Stomach (tissue), 7 donors: ENCODE measurements around the genes JAKMIP1 and TBC1D14.

- PRO-cap, result bidirectional peak, plus-strand start at chr4:6200718, minus-strand start at chr4:6200570
- RAMPAGE, long total RNA, 5 experiments, result no peak in any of the 5 experiments
- RRBS, result 7% methylated on average over 53 of the region's 103 CpGs
These were observed at the start of gene JAKMIP1 for GRCh38 chr4:6200062-6200872. Gene JAKMIP1, minus strand, starts transcription at chr4:6200549.

DNA sequence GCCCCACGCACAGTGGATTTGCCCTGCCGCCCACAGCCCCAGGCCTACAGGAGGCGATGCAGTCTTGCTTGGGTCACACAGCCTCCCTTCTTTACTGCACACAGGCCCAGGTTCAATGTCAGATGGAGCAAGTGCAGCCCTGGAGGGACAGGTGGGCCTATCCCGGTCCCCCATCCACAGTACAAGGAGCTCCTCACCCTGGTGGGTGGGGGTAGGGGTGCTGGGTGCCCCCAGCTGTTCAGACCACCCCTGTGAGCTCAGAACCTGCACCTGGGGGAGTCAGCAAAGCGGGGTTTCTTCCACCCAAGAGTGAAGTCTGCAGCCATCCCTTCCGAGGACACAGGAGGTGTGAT, 87.8 kb downstream of the WFS1 start:
- PRO-cap, result no peak
- RAMPAGE, long total RNA, 5 experiments, result no peak in any of the 5 experiments
- RRBS, result no CpG with 5 or more reads among the region's 6 CpGs

DNA sequence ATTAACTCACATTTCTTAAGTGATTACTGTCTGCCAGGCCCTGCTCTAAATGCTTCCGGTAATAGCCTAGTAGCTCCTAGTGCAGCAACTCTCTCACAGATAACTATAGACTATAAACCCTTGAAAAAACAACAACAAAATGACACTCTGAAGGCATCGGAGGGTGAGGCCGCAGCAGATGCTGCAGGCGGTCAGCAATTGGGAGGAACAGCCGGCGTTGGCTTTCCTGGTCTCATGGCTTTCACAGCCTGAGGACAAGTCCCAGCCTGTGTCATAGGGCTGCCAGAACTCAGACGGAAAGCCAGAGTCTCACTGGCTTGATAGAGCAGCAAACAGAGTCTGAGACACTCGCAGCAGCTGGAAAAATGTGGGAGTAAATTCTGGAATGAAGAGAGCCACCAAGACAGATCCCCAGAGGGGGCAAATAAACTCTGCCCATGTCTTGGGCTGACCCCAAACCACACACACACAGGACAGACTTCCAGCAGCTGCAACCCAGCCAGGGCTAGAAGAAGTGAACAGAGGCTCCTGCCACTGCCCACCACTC, 86.3 kb downstream of the PPP2R2C start:
- PRO-cap, result no peak
- RAMPAGE, long total RNA, 5 experiments, result no peak in any of the 5 experiments
- RRBS, result no CpG with 5 or more reads among the region's 8 CpGs

DNA sequence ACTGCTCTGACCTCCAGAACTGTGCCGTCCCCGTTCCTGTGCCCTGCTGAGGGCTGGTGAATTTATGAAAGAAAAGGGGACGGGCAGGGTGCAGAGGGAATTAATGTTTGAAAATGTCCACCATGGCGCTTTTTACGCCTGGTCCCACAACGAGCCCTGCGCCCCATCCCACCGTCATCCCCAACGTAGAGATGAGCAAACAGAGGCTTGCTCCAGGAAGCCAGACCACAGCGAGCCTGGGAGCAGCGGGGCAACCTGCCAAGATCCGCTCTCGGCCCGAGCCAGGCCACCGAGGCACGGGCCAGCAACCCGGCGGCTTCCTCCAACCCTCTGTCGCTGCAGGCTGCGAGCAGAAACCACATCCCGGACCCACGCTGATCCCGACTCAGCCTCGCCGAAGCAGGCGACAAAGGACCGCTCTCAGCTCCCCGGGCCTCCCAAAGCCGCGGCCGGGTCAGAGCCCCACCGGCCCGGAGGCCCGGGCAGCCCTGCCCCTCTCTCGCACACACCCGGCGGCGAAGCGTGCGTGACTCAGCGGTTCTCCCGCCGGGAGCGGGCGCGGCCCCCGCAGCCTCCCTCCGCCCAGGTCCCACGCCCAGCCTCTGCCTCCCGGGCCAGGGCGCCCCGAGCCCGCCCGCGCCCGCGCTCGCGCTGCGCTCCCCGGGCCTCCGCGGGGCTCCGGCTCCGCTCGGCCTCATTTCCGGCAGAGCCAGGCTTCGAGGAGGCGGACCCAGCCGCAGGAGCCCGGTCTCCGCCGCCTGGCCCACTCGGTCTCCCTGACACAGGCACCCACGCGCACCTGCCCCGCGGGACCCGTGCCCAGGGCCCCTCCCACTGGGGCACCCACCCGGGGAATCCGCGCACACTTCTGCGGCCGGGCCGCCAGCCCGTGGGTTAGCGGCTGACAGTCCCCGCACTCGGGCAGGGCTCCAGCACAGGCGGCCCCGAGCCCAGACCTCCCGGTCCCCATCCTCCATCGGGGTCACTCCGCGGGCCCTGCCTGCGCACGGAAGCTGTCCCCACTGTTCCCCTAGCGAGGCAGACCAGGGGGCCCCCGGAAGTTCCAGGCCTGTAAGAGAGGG, 1.8 kb downstream of the PPP2R2C start:
- PRO-cap, result no peak
- RAMPAGE, long total RNA, 5 experiments, result no peak in any of the 5 experiments
- RRBS, result 3% methylated on average over 53 of the region's 99 CpGs

GRCh38 chr4:6471405-6472395, 714 bp downstream of the PPP2R2C start:
- PRO-cap, result no peak
- RAMPAGE, long total RNA, 5 experiments, result no peak in any of the 5 experiments
- RRBS, result 10% methylated on average over 37 of the region's 67 CpGs

GRCh38 chr4:6562869-6563337, 12.1 kb upstream of the MAN2B2 start:
- PRO-cap, result no peak
- RAMPAGE, long total RNA, 5 experiments, result no peak in any of the 5 experiments
- RRBS, result 5% methylated on average over 24 of the region's 48 CpGs

- PRO-cap, result unidirectional peak, plus-strand start at chr4:6753295
- RAMPAGE, long total RNA, 5 experiments, result no peak in any of the 5 experiments
- RRBS, result 42% methylated on average over 1 of the region's 21 CpGs
These were observed 29.5 kb upstream of the KIAA0232 start for GRCh38 chr4:6753004-6753498.

DNA sequence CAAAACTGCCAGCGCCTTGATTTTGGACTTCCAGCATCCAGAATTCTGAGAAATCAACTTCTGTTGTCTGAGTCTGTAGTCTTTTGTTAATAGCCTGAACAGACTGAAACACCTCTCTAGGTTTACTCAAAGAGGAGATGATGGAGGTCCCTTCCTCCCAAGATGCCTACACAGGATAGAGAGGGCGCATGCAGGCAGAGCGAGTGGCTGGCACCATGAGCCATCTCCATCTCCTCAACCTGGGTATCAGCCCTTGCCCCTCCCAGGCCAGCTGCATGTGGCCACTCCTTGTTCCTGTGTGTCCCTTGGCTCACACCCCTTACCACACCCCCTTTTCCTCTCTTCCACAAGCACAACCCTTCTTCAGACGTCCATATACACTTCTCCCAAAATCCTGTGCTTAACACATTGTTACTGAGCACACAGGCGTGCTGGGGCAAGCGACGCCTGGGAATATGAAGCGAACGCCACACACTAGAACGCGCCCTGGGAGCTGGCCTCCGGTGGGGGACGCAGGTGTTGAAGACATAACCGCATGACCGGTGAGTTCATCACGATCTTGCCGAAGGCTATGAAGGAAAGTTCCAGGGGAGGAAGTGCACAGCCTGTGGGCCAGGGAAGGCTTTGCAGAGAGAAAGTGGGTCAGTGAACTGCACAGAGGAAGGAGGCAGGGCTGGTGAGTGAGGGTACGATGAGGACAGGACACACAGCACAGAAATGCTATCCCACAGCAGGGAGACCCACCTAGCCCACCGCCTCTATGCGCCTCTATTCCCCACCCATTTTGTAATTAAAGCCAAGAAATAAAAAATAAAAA, 19.1 kb upstream of the KIAA0232 start:
- PRO-cap, result no peak
- RAMPAGE, long total RNA, 5 experiments, result no peak in any of the 5 experiments
- RRBS, result no CpG with 5 or more reads among the region's 20 CpGs

DNA sequence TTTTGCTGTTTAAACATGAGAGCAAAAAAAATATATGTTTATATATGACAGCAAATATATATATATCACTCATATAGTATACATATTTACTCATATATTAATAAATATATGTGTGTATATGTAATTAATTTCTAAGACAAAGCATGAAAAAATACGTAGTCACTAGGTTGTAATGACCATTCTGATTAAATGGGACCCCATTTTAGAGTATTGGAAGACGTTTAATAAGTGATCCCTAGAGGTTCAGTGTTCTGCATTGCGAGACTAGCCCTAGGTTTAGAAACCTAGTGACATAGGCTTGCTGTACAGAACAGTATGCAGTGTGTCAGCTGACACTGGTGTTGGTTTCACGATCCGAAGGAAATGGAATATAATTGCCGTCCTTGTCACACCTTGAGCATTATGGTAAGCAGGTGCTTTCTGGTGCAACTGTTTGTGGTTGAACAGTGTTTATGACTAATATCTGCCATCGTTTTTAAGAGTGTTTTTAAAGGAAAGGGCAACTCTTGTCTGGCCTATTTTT, 54.1 kb upstream of the TBC1D14 start:
- PRO-cap, result no peak
- RAMPAGE, long total RNA, 5 experiments, result no peak in any of the 5 experiments
- RRBS, result no CpG with 5 or more reads among the region's 7 CpGs

- PRO-cap, result no peak
- RAMPAGE, long total RNA, 5 experiments, result no peak in any of the 5 experiments
- RRBS, result no CpG with 5 or more reads among the region's 3 CpGs
These were observed 53.6 kb upstream of the TBC1D14 start for GRCh38 chr4:6856137-6856405.

GRCh38 chr4:6867047-6867271, 42.7 kb upstream of the TBC1D14 start:
- PRO-cap, result no peak
- RAMPAGE, long total RNA, 5 experiments, result start-site peak on the plus strand in 2 of 5 experiments, at chr4:6867133-6867243 at its widest, 10 to 23 reads per replicate
- RRBS, result no CpG with 5 or more reads among the region's 2 CpGs

GRCh38 chr4:6902375-6903028, 7.1 kb upstream of the TBC1D14 start:
- PRO-cap, result unidirectional peak, minus-strand start at chr4:6902655
- RAMPAGE, long total RNA, 5 experiments, result no peak in any of the 5 experiments
- RRBS, result no CpG with 5 or more reads among the region's 25 CpGs

DNA sequence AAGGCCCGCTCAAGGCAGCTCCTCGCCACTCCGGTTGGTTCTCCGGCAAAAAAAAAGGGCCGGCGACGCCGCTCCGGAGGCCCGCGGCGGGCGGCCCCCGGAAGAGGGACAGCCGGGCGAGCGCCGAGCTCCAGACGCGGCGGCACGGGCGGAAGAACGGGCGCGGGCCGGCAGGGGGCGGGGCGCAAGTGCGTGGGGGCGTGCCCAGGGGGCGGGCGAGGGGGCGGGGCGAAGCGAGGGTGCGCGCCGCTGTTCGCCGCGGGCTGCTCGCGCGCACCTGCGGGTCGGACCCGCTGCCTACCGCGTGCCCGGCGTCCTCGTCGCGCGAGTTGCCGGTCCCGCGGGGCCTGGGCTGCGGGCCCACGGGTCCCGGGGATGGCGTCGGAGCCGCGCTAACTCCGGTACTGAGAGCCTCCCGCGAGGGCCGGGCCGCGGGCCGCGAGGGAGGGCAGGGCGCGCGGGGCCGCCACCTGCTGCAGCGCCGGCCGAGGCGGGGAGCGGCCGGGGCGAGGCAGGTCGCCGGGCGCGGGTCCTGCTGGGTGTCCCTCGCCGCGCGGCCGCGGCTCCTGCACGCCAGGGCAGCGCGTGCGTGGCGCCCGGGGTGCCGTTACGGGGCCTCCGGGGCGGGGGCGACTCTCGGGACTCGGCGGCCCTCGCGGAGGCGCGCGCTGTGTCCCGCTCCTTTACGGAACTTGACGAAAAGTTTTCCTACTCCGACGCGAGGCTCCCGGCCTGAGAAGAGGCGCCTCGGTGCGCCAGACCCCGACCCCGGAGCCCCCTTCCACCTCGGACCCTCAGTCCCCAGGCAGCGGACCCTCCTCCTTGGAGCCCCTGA, at the start of gene TBC1D14:
TBC1D14 (plus strand) TSS at position 276 of the 835 bp plus-strand sequence.
- PRO-cap, result bidirectional peak, plus-strand start at position 236 of the sequence, minus-strand start at position 146 of the sequence; unidirectional peak, plus-strand start at position 711 of the sequence
- RAMPAGE, long total RNA, 5 experiments, result start-site peak on the plus strand in 4 of 5 experiments, centred at positions 274 to 278 of the sequence, 63 to 130 reads per replicate
- RRBS, result 2% methylated on average over 62 of the region's 128 CpGs

DNA sequence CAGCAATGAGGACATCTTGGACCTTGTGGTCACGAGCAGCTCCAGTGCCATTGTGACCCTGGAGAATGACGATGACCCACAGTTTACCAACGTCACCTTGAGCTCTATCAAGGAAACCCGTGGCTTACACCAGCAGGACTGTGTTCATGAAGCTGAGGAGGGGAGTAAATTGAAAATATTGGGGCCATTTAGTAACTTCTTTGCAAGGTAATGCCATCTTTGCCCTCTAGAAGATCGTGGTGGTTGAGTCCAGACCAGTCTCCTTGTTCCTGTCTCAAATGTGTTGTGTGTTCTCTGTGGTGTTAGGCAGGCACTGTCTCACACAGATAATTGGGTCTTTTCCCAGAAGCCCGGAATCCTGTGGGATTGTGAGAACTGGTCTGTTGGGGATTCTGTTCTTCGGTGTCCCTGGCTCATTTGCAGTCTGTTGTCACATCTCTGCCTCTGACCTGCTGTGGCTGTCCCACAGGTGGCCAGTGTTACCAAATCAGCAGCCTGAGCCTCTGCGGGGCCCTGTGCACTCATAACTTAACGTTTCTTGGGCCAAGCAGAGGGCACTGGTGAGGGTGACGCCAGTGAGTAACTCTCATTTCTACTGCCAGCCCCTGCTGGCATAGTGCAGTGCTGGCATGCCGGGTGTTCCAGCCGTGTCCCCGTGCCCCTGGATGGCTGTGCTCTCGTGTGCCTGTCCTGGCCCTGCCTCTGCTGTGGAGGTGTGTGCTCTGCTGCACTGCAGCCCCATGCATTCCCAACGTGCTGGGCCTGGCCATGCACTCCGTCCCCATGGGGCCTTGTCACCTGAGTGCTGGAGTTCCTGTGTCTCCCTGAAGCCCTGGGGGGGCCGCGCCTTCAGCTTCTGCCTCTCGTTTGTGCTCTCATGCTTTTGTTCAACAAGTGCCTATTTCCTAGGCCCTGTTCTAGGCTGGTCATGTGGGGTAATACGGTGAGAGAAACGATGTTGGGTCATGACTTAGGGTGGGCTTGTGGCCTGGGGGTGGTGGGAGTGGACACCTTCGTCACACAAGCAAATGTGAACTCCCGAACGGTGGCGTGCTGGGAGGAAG, 14.6 kb downstream of the TBC1D14 start:
- PRO-cap, result no peak
- RAMPAGE, long total RNA, 5 experiments, result no peak in any of the 5 experiments
- RRBS, result no CpG with 5 or more reads among the region's 25 CpGs

GRCh38 chr4:6926102-6926647, 16.5 kb downstream of the TBC1D14 start:
- PRO-cap, result unidirectional peak, minus-strand start at chr4:6926340
- RAMPAGE, long total RNA, 5 experiments, result no peak in any of the 5 experiments
- RRBS, result no CpG with 5 or more reads among the region's 17 CpGs

DNA sequence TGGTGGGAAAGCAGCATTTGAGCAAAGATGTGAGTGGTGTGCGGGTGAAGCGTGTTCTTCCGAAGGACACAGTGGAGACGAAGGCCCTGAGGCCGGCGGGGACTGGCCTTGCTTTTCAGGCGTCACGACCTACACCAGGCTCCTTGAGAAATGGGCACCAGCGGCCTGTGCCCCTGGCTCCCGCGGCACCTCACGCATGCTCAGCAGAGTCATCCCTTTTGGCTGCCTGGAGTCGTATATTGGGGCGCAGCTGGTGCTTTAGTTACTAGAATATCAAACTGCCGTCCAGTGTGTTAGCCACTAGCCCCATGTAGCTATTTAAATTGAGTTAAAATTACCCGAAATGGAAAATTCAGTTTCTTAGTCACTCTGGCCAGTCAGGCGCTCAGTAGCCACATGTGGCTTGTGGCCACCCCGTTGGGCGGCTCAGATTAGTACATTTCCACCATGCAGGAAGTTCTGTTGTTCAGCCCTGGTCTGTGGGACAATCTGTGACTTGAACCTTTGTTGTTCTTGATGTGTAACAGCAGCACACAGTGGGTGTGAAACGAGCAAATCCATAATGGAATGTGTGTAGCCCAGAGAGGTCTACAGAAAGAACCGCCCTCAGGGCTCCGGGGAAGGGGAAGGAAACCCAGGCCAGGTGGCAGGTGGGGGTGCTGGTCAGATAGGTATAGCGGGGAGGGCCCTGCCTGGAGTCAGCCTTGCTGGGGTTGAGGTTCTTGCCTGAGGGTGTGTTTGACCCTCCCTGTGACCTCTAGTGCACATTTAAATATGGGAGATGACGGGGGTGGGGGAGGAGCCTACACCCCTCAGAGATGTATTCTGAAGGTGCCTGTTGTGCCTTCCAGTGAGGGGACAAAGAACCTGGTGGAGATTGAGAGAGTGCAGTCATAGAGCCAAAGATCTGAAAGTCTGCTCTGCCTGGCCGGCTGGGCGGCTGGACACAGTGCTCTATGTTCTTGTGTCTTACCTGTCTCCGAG, 30.5 kb downstream of the TBC1D14 start:
- PRO-cap, result no peak
- RAMPAGE, long total RNA, 5 experiments, result no peak in any of the 5 experiments
- RRBS, result no CpG with 5 or more reads among the region's 27 CpGs

DNA sequence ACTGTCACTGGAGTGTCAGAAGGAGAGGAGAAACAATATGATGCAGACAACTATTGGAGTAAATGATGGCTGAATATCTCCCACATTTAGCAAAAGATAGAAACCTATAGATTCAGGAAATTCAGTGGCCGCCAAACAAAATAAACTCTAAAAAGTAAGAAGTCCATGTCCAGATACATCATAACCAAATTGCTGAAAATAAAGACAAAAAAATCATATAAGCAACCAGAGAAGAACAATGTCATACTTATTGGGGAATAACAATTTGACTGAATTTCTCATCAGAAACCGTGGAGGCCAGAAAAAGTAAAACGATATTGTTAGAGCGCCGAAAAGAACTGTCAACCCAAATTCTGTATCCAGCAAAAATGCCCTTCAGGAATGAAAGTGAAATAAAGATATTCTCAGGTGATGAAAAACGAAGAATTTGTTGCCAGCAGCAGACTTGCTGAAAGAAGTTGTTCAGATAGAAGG, 66.6 kb downstream of the CCDC96 start:
- PRO-cap, result no peak
- RAMPAGE, long total RNA, 5 experiments, result start-site peak on the plus strand in 4 of 5 experiments, centred at positions 195 to 382 of the sequence, 6 to 33 reads per replicate
- RRBS, result no CpG with 5 or more reads among the region's 6 CpGs

DNA sequence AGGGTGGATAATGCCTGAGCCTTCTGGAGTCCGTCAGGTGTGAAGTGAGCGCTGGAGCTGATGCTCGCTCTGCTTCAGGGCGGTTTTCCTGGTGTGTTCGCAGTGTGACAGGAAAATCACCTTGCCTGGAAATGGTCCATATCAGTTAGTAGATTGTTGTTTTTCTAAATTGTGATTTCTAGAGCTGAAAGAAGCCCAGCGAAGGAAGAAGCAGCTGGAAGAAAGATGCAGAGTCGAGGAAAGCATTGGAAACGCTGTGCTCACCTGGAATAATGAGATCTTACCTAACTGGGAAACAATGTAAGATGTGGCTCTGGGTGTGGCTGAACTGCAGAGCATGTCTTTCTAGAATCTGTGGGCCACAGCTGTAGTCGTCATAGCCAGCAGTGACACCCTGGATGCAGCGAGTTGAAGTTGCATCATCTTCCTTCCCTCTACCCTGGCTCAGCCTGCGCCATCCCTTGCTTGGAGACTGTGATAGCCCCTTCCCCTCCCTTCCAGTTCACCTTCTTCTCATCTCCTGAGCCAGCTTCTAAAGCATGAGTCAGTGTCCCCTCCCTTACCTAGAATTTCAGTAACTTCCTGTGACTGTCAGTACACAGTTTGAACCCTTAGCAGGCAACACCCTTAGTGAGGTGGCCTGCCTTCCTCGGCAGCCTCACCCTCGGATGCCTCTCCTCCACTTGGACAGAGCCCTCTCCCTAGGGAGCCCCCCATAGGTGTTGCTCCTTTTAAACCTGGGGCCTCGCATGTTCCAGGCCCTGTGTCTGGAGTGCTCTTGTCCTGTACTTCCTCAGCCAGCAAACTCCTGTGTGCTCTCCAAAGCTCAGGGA, 43.7 kb downstream of the CCDC96 start:
- PRO-cap, result no peak
- RAMPAGE, long total RNA, 5 experiments, result no peak in any of the 5 experiments
- RRBS, result no CpG with 5 or more reads among the region's 14 CpGs

DNA sequence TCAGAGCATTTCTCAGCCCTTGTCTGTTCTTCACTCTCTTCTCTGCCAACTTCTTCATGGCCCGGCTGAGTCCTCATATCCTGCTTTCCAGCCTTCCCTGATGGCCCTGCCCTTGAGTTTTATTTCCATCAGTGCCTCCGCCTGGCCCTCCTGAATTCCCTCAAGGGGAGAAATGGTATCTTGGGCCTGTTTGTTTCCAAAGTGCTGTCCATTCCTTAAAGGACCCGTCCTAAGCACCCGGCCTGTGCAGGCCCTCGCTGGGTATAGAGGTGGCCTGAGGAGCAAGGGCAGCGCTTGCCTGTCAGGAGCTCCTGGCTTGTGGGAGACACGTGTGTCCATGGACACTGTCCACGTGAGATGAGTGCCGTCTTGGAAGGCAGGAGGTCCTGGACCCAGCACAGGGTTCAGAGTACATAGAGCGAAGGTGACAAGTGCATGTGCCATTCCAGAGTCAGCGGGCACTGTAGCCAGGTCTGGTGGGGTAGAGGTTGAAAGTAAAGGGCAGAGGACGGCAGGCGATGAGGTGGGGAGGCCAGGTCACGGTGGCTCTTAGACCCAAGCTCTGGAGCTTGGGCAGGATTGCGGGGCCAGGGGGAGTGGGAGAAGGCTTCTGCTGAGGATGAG, 28.1 kb downstream of the CCDC96 start:
- PRO-cap, result no peak
- RAMPAGE, long total RNA, 5 experiments, result start-site peak on the plus strand in 1 of 5 experiments, centred at position 377 of the sequence, 5 reads per replicate
- RRBS, result no CpG with 5 or more reads among the region's 15 CpGs

DNA sequence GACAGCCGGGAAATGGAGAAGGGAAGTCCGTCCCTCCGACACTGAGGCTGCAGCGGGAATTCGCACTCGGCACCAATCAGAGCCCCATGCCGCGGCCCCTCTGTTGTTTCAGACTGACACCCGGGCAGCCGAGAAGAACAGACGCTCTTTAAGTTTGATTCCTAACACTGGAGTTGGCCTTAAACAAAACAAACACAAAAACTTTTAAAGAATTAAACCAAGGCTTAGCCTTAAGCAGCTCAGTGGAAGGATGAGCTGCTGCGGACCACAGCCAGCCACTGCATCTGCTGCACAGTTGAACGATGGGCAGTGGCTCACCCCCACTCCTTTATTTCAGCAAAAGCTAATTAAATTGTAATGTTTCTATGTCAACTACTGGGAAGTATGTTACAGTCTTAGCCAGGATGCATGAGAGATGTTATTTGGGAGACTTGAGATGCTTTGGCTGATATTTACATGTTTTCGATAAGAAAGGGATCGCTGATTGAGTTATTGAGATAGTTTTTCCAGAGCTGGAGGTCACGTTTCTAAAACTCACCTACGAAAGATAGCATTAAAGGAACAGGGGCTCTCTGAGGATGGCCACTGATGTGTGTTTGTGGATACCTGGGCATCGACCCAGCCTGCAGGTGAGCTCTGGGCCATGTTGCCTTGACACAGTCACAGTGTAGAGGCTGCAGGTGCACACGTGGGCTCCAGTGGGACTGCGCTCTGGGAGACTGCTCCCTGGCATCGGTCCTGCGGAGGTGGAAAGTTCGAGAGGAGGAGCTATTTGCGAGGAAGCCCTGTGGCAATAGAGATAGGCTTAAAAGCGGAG, 12.2 kb downstream of the CCDC96 start:
- PRO-cap, result no peak
- RAMPAGE, long total RNA, 5 experiments, result start-site peak on the plus strand in 2 of 5 experiments, centred at positions 179 to 620 of the sequence, 16 to 27 reads per replicate
- RRBS, result 96% methylated on average over 6 of the region's 25 CpGs